Cardiac muscle cell (in vitro differentiated cells and primary cell): ENCODE measurements around a stretch of chr6.

- RAMPAGE, long total RNA, result no peak
- RRBS, result no CpG with 5 or more reads among the region's 13 CpGs
These were observed 27.9 kb downstream of the FGD2 start for GRCh38 chr6:37033206-37033816.

- RAMPAGE, long total RNA, result no peak
- RRBS, result no CpG with 5 or more reads among the region's 8 CpGs
These were observed 43.9 kb downstream of the FGD2 start for GRCh38 chr6:37049312-37049752.

- RAMPAGE, long total RNA, result no peak
- RRBS, result no CpG with 5 or more reads among the region's 25 CpGs
These were observed 44.6 kb downstream of the FGD2 start for GRCh38 chr6:37049763-37050796.

DNA sequence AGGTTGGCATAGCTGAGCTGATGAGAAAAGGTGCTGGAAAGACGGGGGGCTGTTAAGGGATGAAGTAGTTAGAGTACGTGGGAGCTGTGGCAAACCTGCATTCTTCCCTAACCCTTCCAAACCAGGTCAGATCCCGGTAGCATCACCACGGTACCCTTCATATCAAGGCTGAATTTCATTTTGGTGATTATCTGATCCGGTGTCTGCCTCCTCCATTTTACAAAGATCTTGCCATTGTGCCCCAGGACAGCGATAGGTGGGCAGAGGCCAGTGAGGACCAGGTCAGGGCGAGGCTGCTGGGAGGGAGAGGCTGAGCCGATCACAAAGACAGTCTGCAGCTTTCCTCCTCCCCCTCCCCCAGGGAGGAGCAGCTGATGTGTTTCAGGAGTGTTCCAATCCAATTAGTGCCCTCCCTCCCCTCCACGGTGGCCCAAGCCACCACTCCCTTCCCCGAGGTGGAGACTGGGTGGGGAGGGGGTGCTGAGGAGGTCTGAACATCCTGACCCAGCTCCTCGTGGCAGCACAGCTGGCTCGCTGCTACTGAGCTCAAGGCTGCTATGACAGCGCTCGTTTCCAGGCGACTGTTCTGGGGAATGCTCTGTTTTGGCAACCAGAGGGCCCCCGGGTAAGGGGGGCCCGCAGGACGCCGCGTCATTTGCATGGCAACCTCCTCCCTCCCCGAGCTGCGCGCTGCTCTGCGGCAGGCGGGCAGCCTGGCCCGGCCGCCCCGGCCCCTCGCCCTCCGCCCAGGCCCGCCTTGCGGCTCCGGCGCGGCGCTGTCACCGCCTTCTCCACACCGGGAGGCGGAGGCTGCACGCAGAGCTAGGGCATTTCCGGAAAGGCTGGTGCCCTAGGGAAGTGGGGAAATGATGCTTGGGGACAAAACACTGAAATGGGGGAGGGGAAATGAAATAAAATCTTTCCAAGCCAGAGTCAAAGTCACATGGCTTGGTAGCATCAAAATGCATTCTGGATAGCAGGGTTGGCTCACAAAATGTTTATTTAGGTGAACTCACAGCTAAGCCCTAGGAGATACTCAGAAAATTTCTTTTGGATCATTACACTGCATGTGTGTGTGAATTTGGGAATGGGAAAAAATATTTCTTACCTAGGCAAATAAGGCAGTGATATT, 67.5 kb upstream of the PIM1 start:
- RAMPAGE, long total RNA, result no peak
- RRBS, result 9% methylated on average over 20 of the region's 41 CpGs

GRCh38 chr6:37155272-37155782, 14.6 kb upstream of the PIM1 start:
- RAMPAGE, long total RNA, result no peak
- RRBS, result no CpG with 5 or more reads among the region's 9 CpGs

DNA sequence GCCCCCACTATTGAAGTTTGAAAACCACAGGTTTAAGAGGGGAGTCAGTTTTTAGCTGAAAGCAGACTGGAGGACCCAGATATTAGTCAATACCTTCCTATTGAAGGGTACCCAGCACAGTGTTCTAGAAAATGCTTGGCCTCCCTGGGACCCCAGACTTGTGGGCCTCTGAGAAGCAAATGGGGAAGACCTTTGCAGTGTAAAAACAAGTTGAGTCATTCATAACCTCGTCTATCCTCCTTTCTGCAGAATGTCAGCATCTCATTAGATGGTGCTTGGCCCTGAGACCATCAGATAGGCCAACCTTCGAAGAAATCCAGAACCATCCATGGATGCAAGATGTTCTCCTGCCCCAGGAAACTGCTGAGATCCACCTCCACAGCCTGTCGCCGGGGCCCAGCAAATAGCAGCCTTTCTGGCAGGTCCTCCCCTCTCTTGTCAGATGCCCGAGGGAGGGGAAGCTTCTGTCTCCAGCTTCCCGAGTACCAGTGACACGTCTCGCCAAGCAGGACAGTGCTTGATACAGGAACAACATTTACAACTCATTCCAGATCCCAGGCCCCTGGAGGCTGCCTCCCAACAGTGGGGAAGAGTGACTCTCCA, 3.8 kb downstream of the PIM1 start:
- RAMPAGE, long total RNA, result no peak
- RRBS, result no CpG with 5 or more reads among the region's 8 CpGs

DNA sequence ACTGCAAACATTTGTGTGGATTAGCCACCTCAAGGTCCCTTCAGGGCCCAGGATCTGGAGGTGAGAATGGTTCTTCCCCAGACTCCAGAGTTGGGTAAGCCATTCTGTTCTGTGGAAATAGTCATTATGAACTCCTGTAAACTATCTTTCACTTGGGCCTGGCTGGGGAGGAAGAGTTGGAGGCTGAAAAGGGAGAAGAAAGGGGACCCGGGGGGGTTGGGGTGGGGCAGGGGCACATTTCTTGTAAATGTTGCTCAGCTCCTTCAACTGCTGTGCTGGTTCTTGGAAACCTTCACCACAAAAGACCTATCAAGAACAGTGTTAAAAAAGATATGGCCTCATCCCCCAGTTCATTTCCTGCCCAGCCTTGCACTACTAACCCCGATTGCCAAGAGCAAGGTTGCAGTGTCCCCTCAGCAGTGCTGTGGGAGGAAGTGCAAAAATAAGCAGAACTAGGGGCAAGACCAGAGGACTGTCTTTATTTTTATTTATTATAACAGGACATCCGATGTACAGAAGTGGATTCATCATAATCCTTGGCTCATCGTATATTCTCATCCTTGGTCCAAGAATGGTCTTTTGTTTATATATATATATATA, 13.2 kb downstream of the PIM1 start:
- RAMPAGE, long total RNA, result no peak
- RRBS, result 75% methylated on average over 1 of the region's 4 CpGs

DNA sequence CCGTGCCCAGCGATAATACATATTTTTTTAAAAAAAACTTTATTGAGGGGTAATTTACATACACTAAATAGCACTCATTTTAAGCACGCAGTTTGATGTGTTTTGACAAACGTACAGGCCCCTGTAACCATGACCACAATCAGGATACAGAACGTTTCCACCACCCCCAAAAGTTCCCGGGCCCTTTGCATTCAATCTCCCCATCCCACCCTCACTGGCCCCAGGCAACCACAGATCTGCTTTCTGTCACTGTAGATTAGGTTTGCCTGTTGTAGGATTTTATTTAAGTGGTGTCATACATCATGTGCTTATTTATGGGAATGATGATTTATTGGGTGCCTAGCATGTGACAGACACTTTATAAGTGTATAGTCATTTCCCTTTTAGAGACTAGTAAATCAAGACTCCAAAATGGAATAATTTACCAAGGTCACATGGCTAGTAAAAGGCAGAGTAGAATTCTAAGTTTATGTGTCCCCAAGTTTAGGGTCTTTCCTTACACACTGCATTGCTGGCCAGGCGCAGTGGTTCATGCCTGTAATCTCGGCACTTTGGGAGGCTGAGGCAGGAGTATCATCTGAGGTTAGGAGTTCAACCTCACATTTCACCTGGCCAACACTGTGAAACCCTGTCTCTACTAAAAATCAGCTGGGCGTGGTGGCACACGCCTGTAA, 22.0 kb downstream of the PIM1 start:
- RAMPAGE, long total RNA, result no peak
- RRBS, result no CpG with 5 or more reads among the region's 10 CpGs

DNA sequence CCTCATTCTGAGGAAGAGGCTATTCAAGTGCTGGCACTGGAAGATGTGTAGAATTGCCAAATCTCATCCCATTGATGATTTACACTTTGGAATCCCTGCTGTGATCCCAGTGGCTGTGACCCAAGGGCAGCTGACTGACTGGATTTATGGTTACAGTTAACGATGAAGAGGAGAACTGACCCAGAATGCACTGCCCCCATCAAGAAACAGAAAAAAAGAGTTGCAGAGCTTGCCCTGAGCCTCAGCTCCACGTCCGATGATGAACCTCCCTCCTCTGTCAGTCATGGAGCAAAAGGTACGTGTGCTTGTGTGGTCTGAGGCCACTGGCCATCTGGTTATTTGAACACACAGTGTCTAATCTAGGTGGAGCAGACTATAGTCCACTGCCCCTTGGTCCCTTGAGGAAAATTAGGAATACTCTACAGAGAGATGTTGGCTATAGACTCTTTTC, 2.5 kb downstream of the CMTR1 start:
- RAMPAGE, long total RNA, result no peak
- RRBS, result no CpG with 5 or more reads among the region's 4 CpGs

- RAMPAGE, long total RNA, result no peak
- RRBS, result no CpG with 5 or more reads among the region's 6 CpGs
These were observed 13.2 kb downstream of the CMTR1 start for GRCh38 chr6:37446195-37446565.

- RAMPAGE, long total RNA, result no peak
- RRBS, result no CpG with 5 or more reads among the region's 8 CpGs
These were observed 3.9 kb upstream of the CCDC167 start for GRCh38 chr6:37503445-37504084.

- RAMPAGE, long total RNA, result no peak
- RRBS, result no CpG with 5 or more reads among the region's 11 CpGs
These were observed 60.8 kb upstream of the CCDC167 start for GRCh38 chr6:37560500-37560871.

- RAMPAGE, long total RNA, result no peak
- RRBS, result no CpG with 5 or more reads among the region's 11 CpGs
These were observed 65.8 kb upstream of the CCDC167 start for GRCh38 chr6:37565399-37566036.

DNA sequence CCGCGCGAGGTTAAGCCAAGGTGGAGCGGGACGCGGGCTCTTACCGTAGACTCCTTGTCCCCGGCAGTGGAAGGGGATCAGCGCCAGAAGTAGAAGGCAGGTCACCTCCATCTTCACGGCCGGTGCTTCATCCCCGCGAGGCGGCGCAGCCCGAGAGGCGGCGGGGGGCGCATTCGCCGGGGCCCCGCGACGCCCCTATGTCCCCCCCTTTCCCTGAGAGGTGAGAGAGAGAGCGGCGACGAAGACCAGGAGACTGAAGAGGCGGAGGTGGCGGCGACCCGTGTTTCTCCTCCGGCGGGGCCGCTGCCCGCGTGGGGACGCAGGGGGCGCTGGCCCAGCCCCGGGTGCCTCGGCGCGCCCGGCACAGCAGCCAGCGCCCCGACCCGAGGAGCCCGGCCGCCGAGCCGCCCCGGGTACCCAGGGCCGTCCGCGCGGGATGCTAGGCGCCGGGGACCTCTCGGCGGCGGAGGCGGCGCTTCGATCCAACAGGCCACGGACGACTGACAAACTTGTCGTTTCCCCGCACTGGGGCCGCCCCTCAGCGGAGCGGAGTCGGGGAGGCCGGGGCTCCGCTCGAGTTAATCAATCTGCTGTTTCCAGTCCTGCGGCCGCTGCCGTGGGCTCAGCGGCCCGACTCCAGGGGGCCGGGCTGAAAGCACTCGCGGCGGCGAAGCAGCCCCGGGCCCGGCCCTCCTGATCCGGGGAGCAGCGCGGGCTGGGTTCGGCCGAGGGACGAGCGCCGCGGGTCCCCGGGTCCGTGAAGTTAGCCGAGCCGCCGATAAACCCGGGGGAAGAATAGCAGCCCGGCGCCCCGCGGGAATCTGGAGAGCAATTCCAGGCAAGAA, 760 bp downstream of the MDGA1 start:
- RAMPAGE, long total RNA, result no peak
- RRBS, result 2% methylated on average over 70 of the region's 105 CpGs

DNA sequence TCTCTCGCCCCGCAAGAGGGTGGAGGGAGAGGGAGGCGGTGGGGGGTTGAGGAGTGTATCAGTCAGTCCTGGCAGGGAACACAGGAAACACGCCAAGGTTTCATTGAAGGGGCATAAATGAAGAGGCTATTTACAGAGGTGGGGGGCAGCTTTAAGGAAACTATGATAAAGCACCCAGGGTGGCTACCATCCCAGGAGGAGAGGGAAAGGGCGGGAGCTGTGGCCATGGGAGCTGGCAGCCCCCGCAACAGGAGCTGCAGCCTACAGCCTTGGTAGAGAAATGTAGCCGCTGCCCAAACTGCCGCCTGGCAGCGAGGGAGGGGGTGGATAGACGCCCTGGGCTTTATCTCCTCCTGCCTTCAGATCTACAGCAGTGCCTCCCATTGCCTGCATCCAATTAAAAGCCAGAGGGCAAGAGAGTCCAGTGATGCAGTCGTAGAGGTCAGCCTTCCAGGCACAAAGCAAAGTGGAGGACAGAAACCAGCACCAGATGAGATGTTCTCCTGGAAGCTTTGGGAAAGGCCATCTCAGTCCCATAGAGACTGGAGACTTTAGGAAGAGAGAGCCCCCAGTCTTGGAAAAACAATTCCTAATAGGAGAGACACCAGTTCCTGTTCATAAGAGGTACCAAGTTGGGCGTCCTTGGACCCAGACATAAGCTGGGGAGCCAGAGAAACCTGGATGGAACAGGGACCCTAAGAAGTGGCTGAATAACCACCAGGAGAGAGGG, 34.9 kb upstream of the ZFAND3 start:
- RAMPAGE, long total RNA, result no peak
- RRBS, result no CpG with 5 or more reads among the region's 12 CpGs

GRCh38 chr6:37791055-37791956, 28.2 kb upstream of the ZFAND3 start:
- RAMPAGE, long total RNA, result no peak
- RRBS, result no CpG with 5 or more reads among the region's 11 CpGs

- RAMPAGE, long total RNA, result no peak
- RRBS, result 3% methylated on average over 13 of the region's 38 CpGs
These were observed 1.0 kb upstream of the ZFAND3 start for GRCh38 chr6:37818127-37819276.

- RAMPAGE, long total RNA, result no peak
- RRBS, result no CpG with 5 or more reads among the region's 7 CpGs
These were observed 30.9 kb downstream of the ZFAND3 start for GRCh38 chr6:37850289-37850879.

GRCh38 chr6:37925520-37925796, 105.9 kb downstream of the ZFAND3 start:
- RAMPAGE, long total RNA, result no peak
- RRBS, result no CpG with 5 or more reads among the region's 7 CpGs

- RAMPAGE, long total RNA, result no peak
- RRBS, result no CpG with 5 or more reads among the region's 8 CpGs
These were observed 331.1 kb downstream of the ZFAND3 start for GRCh38 chr6:38150549-38151132.